ENCODE data around the gene TBX22.

DNA sequence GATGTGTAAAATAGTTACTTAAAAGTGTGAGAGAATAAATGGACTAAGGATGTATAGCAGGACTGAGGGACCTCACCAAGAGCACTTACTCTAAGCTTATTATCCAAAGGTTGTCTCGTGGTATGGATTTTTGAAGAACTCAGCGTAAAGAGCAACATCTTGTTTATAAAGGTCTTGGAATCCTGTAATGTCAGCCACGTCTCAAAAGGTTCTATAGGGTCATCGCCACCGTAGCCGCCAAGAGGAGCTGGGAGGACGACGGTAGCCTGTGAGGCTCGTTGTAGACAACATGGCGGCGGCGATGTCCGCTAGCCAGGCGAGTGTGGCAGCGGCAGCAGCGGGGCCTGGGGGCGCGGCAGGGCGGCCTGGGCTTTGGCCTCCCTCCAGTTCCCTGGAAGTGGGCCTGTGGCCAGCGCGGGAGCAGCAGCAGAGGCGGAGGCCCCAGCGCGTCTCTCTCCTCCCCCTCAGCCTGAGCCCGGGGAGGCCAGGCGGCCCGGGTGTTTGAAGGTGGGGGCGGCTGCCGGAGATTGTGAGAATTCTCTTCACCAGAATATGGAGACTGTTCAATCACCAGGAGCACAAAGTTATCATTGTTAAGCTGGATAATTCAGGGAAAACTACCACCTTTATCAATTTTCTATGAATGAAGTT is 143.5 kb upstream of the PBDC1 start:
- PRO-cap, 4 experiments, result no peak in any of the 4 experiments
- RAMPAGE, long total RNA, 2 experiments, result no peak in any of the 2 experiments

GRCh38 chrX:76429855-76430664 is 2.5 kb downstream of the MAGEE1 start:
- PRO-cap, 4 experiments, result no peak in any of the 4 experiments
- RAMPAGE, long total RNA, 2 experiments, result no peak in any of the 2 experiments

DNA sequence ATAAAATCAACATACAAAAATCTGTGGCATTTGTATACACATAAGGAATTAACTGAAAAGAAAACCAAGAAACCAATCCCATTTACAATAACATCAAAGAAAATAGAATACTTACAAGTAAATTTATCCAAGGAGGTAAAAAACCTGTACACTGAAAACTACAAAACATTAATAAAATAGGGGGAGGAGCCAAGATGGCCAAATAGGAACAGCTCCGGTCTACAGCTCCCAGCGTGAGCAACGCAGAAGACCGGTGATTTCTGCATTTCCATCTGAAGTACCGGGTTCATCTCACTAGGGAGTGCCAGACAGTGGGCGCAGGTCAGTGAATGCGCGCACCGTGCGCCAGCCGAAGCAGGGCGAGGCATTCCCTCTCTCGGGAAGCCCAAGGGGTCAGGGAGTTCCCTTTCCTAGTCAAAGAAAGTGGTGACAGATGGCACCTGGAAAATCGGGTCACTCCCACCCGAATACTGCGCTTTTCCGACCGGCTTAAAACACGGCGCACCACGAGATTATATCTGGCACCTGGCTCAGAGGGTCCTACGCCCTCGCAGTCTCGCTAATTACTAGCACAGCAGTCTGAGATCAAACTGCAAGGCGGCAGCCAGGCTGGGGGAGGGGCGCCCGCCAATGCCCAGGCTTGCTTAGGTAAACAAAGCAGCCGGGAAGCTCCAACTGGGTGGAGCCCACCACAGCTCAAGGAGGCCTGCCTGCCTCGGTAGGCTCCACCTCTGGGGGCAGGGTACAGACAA is 401.0 kb upstream of the FGF16 start:
- PRO-cap, 4 experiments, result peak in 3 of 4 experiments; most common minus-strand start position 565 of the sequence (in 2)
- RAMPAGE, long total RNA, 2 experiments, result start-site peak on the minus strand in 1 of 2 experiments, centred at position 586 of the sequence, 5 reads per replicate

GRCh38 chrX:77070103-77070752 is 377.0 kb upstream of the FGF16 start:
- PRO-cap, 4 experiments, result no peak in any of the 4 experiments
- RAMPAGE, long total RNA, 2 experiments, result no peak in any of the 2 experiments

DNA sequence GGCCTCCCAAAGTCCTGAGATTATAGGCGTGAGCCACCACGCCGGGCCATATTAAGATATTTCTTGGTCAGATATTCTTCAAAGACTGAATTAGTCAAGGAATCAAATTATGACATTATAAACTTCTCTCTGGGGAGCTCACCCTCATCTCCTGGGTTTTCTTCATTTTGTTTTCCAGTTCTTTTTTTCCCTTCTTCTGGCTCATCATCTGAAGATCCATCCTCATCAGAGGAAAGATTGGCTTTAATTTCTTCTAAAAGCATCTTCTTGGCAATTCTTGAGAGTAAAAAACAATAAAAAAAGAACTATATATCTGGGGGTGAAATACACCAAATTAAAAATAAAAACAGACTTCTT is 121.5 kb downstream of the ATRX start:
- PRO-cap, 4 experiments, result no peak in any of the 4 experiments
- RAMPAGE, long total RNA, 2 experiments, result no peak in any of the 2 experiments

DNA sequence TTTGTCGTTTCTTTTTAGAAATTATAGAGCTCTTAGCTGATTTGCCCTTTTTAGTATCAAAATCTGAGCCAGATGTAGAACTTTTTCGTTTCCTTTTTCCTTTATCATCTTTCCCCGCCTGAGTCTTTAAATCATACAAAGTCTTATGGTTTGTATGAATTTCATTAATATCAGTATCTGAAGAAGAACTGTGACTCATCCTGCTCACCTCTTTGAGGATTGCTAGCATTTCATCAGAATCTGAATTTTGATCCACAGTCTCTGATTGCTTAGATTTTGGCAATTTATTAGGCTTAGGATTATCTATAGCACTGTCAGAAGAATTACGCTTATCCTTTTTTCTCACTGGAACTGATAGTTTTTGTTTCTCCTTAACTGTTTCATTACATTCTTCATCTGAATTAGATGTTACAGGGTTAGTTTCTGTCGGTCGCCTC is 103.2 kb downstream of the ATRX start:
- PRO-cap, 4 experiments, result no peak in any of the 4 experiments
- RAMPAGE, long total RNA, 2 experiments, result no peak in any of the 2 experiments

DNA sequence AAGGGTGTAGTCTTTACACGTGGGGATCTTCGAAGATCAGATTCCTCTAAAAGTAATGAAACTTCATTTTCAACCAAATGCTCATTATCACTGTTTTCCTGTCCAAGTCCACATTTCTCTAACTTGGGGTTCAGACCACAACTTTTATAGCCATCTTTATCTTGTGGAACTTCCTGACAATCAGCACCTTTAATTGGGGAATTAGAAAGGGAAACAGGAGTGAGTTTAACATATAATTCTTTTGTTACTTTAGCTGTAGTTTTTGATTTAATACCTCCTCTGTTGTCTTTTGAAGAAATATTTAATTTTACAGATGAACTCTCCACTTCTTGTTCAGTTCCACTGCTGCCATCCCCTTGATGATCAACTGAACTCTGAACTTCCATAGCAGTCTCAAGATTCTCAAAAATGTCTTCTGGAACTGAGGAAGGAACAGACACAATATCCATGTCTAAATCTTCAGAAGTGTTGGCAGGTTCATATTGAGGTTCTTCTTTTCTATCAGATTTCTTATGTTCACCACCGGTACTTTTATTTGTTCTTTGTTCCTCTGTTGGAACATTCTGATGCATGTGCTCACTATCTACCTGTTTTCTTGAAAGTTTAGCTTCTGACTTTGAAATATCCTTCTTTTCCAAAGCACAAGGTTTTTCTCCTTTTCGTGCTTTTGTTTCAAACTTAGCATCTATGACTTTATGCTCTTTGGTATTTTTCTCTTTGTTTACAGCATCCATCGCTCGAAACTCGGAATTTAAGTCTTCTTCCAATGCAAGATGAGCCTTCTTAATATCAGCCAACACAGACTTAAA is 102.5 kb downstream of the ATRX start:
- PRO-cap, 4 experiments, result no peak in any of the 4 experiments
- RAMPAGE, long total RNA, 2 experiments, result no peak in any of the 2 experiments

DNA sequence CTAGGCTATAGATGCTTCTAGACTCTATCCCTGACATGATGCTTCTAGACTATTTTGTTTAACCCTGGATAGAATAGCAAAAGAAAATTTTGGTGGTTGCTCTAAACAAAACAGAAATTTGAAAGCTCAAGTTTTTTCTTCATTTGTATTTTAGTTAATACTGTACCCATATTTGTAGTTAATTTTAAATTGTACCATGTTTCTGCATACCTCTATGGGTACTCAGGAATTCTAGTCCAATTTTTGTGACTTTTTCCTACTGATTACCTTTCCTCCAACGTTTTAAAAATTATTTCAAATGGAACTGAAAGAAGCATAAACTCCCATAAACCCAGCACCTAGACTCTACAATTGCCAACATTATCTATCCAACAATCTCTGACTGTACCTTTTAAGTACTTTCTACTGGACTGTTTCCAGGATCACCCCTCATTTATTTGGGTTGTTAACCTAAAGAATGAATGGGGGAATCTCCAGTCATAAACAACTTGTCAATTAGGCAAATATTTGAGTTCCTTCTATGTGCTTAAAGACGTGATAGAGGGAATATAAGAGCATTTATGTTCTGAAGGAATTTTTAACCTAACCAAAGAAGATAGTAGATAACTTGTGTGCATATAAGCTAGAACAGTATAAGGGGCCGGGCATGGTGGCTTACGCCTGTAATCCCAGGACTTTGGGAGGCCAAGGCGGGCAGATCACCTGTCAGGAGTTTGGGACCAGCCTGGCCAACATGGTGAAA is 11.7 kb downstream of the TAF9B start:
- PRO-cap, 4 experiments, result no peak in any of the 4 experiments
- RAMPAGE, long total RNA, 2 experiments, result no peak in any of the 2 experiments

DNA sequence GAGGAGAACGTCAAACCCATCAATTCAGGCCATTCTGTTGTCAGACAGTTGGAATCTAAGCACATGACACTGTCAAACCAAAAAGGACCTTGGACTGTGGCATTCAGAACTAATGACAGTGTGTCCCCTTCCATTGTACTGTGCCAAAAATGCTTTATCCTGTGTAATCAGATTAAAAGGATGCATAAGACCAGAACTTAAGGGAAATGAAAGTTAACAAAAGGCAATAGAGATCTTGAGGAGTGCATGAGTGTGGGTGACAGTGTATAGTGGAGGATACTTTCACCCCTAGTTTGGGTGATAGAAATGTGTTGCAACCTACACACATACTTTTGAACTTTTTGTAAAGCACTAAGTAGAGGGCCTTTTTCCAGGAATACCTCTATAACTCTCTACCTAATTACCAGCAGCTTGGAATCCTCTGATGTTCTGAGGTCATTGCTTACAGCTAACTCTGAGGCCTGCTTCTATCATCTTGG is 4.5 kb downstream of the CYSLTR1 start:
- PRO-cap, 4 experiments, result no peak in any of the 4 experiments
- RAMPAGE, long total RNA, 2 experiments, result no peak in any of the 2 experiments

- PRO-cap, 4 experiments, result no peak in any of the 4 experiments
- RAMPAGE, long total RNA, 2 experiments, result no peak in any of the 2 experiments
Observed at GRCh38 chrX:78333522-78333950, 6.1 kb upstream of the CYSLTR1 start.

DNA sequence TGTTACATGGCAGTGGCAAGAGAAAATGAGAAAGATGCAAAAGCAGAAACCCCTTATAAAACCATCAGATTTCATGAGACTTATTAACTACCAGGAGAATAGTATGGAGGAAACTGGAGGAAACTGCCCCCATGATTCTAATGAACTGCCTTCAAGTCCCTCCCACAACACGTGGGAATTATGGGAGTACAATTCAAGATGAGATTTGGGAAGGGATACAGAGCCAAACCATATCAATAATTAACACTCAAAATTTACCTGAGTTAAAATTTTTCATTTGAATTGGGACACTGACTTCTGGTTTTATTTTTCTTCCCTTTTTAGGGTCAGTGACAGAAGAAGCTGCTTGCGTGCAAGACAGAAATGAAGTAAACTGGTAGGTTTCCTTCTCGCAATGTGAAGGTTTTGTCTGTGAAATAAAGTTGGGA is 1.5 kb upstream of the P2RY10 start:
- PRO-cap, 4 experiments, result no peak in any of the 4 experiments
- RAMPAGE, long total RNA, 2 experiments, result no peak in any of the 2 experiments

- PRO-cap, 4 experiments, result no peak in any of the 4 experiments
- RAMPAGE, long total RNA, 2 experiments, result no peak in any of the 2 experiments
Observed at GRCh38 chrX:79337026-79337973, 29.8 kb downstream of the ITM2A start.

GRCh38 chrX:79361239-79361558 is 5.9 kb downstream of the ITM2A start:
- PRO-cap, 4 experiments, result no peak in any of the 4 experiments
- RAMPAGE, long total RNA, 2 experiments, result no peak in any of the 2 experiments

GRCh38 chrX:80014187-80014968 is at the start of gene TBX22:
TBX22 (plus strand) TSS chrX:80014753.
- PRO-cap, 4 experiments, result no peak in any of the 4 experiments
- RAMPAGE, long total RNA, 2 experiments, result no peak in any of the 2 experiments

DNA sequence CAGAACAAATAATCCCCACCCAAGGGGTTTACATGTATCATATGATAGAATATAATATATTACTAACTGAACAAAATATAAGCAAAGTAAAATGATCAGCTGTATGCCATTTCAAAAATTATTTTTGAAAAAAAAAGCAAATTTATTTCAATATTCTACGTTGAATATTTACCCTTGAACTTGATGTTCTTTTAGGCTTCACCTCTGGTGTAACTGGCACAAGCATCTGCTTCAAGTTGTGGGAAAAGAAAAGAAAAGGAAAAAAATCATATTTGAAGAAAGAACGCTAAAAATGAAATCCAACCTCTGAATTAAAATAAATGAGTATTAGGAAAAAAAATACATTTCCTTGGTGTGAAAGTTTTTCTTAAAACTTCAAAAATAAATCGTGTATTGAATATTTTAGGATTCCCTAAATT is 83.4 kb downstream of the HMGN5 start:
- PRO-cap, 4 experiments, result no peak in any of the 4 experiments
- RAMPAGE, long total RNA, 2 experiments, result no peak in any of the 2 experiments

- PRO-cap, 4 experiments, result no peak in any of the 4 experiments
- RAMPAGE, long total RNA, 2 experiments, result no peak in any of the 2 experiments
Observed at GRCh38 chrX:81202727-81203439, 981 bp downstream of the SH3BGRL start.

DNA sequence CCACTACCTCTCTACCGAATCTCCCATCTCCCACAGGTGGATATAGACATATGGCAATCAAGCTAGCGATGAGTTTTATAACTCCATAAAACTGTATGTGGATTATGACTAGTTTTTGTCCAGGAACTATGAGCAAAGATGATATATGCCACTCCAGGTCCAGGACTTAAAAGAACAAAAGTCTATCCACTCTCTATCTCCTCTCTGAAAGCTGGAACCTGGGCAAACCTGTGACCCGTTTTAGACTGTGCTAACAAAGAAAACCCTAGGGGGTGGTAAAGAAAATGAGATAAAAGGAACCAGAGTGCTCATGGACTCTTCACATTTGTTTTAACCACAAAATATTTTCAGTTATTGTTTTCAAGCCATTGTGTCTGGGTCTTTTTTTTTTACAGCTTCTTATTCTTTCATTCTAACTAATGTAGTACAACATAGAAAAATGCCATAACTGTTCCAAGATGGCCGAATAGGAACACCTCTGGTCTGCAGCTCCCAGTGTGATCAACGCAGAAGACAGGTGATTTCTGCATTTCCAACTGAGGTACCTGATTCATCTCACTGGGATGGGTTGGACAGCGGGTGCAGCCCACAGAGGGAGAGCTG is 45.3 kb downstream of the CHM start:
- PRO-cap, 4 experiments, result no peak in any of the 4 experiments
- RAMPAGE, long total RNA, 2 experiments, result no peak in any of the 2 experiments

DNA sequence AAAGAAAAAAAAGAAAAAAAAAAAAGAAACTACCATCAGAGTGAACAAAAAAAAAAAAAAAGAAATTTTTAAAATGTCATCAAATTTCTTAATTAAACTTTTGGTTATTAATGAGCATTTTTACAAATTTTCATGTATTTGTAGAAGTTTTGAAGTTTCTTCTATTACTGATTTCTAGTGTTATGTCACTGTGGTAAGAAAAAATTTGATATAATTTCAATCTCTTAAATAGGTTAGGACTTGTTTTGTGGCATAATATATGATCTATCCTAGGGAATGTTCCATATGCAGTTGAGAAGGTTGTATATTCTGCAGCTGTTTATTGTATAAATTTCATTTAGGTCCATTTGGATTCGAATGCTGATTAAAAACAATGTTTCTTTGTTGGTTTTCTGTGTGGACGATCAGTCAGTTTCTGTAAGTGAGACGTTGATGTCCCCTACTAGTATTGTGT is 297.3 kb downstream of the DACH2 start:
- PRO-cap, 4 experiments, result peak in 1 of 4 experiments; most common minus-strand start position 205 of the sequence (in 1)
- RAMPAGE, long total RNA, 2 experiments, result no peak in any of the 2 experiments

GRCh38 chrX:91781148-91782385 is 2.4 kb downstream of the PCDH11X start:
- PRO-cap, 4 experiments, result no peak in any of the 4 experiments
- RAMPAGE, long total RNA, 2 experiments, result no peak in any of the 2 experiments

- PRO-cap, 4 experiments, result peak in 2 of 4 experiments; most common plus-strand start chrX:96465388 (in 2)
- RAMPAGE, long total RNA, 2 experiments, result no peak in any of the 2 experiments
Observed at GRCh38 chrX:96465161-96465610, 219.5 kb upstream of the DIAPH2 start.